RPMI7951 (cell line): ENCODE measurements around a stretch of chr9.

DNA sequence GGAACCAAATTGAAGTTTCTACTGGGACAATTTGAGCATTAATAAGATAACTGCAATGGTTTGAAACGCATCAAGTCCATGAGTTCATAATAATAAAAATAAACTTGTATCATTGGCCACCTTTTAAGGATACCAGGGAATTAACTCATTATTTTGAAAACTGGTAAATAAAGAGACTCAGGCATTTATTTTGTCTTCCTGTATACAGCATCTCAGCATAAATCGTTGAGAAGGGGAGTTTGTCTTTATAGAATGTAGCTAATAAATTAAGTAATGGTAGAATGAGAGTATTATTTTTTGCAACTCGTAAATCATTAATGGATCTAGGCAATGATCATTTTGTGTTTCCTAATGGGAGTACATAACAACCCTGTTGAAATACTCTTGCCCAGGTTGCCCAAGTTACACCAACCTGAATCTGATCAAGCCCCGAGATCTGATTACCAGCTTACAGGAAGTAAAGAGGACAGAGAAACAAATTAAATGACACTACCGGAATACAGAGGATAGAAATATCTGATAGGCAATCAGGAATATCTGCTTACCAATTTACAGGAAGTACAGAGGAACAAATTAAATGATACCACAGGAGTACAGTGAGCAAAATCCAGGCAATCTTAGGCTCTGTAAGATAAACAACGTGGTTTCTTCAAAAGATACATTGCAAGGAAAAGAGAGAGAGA lies 107.3 kb downstream of the AOPEP start:
- RAMPAGE, long total RNA = no peak

- RAMPAGE, long total RNA = no peak
These were observed 134.4 kb downstream of the AOPEP start for GRCh38 chr9:94860587-94861662.

DNA sequence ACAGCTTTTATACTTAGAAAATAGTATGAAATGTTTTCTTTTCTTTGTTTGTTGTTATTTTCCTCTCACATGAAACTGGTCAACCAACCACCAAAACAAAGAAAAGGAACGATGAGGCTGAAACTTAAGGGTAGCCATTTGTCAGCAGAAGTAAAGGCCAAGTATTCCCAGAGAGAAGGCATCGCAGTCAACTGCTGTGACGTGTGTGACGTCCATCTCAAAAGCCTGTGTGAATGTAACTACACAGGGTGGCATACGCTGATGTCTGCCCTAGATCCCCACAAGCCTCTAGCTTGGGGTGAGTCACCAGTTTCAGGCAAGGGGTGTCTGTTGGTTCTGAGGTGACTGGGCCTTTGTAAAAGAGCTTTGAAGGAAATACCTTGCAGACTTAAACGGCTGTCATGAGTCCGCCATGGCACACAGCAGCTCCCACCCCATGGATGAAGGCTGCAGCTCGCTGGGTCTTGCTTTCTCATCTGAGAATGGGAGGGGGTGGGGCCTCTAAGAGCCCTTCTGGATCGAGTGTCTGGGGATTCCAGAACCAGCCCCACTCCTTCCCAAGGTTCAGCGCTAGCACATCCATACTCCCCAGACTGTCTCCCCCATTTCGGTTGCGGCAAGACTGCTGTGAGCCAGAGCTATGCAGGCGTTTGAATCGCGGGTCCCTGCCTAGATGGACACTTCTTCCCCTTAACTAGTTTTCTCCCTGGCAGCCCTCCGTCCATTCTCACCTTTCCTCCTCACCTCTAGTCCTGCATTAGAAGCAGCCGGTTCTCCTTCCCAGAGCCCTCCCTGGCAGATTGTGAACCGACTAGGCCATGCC lies 183.1 kb downstream of the AOPEP start:
- RAMPAGE, long total RNA = no peak

- RAMPAGE, long total RNA = no peak
These were observed 249.6 kb downstream of the AOPEP start for GRCh38 chr9:94976090-94976561.

- RAMPAGE, long total RNA = no peak
These were observed 273.4 kb downstream of the AOPEP start for GRCh38 chr9:94999913-95000345.

DNA sequence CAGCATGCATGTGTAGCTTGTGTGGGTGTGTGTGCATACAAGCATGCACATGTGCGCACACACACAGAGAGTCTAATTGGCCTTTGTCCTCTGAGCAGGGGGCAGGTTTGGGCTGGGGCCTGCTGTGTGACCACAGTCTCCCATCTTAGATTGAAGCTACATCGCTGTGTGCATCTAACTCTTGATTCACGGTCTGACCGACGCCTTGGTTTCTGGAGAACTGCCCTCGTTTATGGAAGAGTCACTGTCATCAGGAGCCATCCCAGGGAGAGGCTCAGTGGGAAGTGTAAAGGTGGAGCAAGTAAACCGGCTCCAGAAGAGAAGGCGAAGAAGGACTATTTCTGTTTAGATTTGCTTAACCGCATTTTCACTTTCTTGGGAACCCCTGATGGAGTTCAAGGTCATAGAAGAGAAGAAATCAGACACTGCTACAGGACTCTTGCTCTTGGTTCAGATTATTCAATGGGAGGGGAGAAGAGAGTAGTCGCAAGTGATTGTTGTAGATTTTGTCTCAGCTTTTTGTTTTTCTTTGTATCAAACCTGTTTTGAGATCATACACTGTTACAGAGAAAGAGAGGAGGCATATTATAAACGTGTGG lies 295.2 kb downstream of the AOPEP start:
- RAMPAGE, long total RNA = no peak

DNA sequence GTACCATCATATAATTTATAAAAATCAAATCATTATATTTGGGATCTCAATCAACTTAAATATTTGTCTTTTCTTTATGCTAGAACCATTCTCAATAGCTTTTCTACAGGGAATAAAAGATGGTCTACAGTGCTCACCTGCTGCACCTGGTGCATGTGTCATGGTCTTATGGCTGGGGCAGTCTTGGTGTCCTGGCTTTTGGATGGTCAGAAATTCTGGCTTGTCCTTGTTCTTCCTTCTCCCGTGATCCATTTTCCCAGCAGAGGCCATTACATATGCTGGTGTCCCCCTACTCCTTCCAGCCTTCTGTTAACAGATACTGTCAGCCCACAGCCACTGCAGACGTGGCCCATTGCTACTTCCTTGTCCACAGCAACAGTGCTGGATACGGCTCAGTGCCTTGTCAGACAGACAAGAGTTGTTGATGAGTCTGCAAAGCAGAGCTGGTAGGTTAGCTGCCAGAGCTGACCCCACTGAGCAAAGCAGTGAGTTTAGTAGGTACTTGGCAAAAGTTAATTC lies 292.4 kb downstream of the FANCC start:
- RAMPAGE, long total RNA = no peak

GRCh38 chr9:95044421-95044807 lies 273.1 kb downstream of the FANCC start:
- RAMPAGE, long total RNA = no peak

DNA sequence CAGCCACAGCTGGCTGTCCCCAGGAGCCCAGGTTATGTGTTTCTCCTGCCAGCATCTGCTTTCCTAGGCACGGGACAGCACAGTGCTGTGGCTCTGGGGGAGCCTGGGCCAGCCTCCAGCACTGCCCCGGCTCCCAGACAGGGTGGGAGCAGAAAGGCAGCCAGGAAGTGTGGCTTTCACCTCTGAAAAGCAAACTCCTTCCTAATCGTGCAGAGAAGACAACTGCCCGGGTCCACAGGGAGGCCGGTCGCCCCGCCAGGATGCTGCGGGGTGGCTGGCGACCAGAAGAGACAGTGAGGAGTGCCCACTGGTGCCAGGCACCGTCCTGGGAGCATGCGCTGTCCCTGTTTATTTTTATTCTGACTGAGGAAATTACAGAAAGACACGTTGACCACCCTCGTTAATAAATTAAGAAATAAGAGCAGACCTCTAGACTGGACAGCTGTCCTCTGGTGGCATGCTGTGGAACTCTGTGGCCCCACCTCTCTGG lies 240.3 kb downstream of the FANCC start:
- RAMPAGE, long total RNA = no peak

DNA sequence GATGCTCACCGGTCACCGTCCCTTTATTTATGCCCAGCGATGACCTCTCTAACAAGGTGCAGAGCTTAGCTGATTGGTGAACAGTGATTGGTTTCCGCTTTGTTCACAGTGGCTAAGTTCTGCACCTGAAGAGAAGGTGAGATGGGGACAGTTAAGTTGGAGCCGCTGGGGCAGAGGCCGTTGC lies 232.2 kb downstream of the FANCC start:
- RAMPAGE, long total RNA = no peak

DNA sequence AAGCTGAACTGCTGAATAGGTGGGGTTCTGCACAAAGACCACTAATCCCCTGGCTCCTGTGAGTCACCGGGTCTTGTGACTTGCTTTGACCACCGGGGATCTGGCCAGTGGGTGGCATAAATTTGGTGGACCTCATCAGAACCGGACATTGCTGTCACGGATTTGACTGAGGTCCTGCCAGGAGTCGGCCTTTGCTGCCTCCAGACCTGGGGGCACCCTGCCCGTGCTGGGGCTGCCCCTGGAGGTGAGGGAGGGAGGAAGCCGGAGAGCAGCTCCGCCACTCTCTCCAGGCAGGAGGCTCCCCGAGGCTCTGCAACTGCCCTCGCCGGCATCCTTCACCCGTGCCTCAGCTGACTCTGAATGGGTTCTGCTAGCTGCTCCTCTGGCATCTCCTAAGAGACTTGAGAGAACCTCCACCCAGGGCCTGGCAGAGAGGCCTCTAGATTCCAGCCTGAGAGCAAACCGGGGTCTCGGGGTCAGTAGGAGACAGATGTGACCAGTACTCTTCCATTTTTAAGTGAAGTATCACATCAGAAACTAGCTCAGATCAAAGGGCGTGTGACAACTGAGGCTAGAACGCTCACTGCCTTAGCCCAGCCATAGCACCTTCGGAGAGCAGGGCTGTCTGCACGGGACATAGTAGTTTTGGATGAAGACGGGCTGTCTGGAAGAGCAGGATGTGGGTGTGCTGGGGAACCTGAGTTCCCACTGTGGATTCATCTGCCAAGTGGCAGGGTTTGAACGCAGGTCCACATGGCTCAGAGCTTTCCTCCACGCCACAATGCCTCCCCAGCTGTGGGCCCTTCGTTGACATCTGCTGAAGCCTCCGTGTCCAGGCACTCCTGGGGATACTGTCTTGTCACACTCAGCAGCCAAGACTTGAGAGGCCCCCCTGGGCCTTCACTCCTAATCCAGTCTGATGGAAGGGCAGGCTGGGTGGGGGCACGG lies 228.5 kb downstream of the FANCC start:
- RAMPAGE, long total RNA = no peak

DNA sequence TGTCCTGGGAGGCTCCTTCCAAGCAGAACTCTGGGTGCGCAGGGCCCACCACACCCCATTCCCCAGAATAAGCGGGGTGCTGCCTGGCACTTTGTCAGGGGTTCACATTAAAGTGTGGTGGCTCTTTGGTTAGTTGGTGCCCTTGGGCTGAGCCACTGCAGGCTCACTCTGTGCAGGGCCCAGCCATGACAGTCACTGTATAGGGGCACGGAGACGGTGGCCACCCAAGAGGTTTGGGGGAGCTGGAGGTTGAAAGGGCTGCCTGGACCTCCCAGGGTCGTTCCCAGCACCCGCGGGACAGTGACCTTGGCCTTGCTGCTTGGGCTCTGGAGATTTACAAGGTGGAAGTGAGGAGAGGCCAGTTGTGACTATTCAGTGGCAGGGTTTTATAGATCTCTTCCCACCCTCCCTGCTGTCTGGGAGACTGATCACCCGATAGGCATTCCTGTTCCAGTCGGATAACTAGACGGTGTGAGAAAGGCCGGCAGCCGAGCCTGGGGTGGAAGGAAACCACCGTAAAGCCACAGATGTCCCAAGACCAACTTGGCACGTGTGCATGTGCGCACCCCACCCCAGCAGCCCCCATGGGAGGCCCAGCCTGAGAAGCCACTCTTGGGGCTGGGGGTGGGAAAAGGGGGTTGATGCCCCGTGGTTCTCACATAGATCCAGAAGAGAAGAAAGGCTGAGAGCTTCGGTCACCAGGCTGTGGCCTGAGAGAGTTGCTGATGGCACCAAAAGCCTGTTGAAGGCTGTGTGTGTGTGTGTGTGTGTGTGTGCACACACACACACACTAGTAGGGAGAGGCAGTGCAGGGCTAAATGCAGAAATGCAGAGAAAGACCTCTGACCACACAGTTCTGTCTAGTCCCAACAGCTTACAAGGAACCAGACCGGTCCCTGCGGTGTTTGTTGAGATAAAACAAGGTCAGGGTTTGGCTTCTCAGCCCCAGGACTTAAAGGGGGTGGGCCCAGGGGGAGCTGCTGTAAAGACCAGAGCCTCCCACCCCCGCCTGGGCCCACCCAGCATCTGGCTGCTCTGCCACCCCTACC lies 225.9 kb downstream of the FANCC start:
- RAMPAGE, long total RNA = no peak

GRCh38 chr9:95095717-95096231 lies 221.7 kb downstream of the FANCC start:
- RAMPAGE, long total RNA = no peak

- RAMPAGE, long total RNA = no peak
These were observed 178.9 kb downstream of the FANCC start for GRCh38 chr9:95138518-95139076.

- RAMPAGE, long total RNA = no peak
These were observed 32.2 kb upstream of the FANCC start for GRCh38 chr9:95349571-95350261.

DNA sequence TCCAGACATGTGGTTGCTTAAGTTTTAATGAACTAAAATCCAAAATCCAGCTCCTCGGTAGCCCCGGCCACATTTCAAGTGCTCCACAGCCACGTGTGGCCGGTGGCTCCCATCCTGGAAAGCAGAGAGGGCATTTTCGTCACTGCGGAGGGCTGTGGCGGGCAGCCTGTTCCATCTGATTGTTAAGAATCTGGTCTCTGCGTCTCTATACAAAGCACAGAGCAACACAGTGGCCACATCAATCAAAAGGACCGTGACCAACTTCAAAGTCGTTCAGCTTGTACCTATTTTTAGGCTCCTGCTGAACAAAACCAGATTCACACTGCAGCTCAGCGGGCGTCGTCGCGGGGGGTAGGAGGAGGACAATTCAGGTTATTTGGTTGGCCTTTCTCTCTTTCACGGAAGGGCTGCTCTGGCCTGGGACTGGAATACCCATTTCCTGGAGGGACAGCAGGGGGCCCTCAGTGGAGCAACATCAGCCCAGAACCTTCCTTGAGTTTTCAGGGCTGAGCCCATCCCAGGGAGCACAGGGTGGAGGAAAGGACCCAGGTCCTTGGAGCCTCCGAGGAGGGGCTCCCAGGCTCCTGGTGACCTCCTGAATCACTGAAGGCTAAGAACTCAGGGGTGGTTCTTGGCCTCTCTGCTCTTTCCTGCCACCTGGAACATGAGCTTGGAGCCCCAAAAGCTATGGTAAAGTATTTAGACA lies 61.0 kb downstream of the PTCH1 start:
- RAMPAGE, long total RNA = no peak

DNA sequence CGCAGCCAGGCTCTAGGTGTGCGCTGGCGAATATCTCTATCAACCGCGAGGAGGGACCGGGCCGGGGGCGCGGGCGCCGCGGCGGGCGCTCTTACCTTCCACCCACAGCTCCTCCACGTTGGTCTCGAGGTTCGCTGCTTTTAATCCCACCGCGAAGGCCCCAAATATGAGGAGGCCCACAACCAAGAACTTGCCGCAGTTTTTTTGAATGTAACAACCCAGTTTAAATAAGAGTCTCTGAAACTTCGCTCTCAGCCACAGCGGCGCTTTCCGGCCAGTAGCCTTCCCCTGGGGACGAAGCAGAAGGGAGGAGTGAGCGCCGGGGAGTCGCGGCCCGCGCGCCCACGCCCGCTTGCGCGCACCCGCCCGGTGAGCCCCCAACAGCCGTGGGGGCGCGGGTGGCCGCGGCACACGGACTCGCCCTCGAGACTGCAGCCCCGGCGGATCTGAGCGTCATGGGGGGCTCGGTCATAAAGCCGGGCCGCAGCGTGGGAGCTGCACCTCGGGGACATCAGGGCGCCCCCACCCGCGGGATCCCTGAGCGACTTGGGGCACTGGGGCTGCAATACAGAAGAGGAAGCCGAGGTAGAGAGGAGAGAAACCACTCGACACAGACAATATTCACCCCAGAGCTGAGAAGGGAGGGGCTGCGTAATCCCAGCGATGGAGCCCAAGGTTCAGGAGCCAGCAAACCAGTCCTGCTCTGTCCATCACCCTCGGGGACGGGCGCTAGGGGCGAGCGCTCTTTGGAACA lies 2.6 kb downstream of the PTCH1 start:
- RAMPAGE, long total RNA = no peak

DNA sequence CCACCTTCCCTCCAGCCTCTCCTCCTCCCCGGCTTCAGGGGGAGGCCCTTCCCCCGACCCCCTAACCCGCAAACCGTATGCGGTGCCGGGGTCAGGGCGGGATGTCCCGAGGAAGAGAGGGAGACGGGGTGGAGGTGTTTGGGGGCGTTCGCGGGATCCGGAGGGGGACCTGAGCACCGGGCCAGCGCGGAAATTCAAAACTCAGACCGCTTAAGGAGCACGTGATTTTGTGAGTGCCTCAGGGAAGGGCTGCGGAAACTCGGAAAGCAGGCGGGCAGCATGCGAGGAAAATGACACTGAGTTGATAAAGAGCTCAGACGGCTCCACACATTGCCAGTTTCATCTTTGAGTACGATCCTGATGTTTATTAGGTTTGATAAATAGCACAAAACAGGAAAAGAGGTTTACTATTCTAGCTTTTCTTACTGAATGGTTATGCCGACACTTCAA lies 2.3 kb upstream of the PTCH1 start:
- RAMPAGE, long total RNA = no peak

GRCh38 chr9:95516175-95517091 lies 7.4 kb upstream of the PTCH1 start:
- RAMPAGE, long total RNA = no peak

DNA sequence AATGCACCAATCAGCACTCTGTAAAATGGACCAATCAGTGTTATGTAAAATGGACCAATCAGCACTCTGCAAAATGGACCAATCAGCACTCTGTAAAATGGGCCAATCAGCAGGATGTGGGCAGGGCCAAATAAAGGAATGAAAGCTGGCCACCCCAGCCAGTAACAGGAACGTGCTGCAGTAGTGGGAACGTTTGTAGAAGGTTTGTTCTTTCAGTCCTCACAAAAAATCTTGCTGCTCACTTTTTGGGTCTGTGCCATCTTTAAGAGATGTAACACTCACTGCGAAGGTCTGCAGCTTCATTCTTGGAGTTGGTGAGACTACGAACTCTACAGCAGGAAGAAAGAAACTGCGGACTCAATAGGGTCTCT lies 145.7 kb upstream of the ERCC6L2 start:
- RAMPAGE, long total RNA = no peak